Measurements from ENCODE around the genes TRIM59 and NMD3.

DNA sequence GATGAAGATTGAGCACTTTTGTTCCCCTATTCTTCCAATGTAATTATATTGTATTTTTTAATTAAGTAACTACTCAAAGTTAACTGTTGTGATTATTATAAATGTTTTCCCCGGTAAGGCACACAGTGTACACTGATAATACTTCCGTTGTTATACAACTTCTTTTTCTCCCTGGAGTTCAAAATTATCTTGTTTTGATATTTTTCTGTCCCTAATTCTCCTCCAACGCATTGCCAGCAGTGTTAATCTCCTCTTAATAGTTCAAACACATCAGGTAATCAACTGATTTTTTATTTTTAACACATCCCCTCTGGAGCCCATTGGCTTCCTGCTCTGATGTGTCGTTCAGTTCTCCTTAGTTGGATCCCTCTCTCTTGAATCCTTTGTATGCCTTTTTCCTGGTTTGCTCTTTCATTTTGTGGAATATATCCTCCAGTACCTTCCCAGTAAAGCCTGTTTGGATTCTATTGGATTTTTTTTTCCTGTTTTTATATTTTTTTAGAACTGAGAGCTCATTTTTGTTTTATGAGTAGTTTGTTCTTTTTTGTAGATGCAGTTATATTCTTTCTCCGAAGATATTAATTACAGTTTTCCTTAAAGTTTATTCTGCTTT, 32.2 kb upstream of the MFSD1 start:
- RRBS, 2 experiments, result no CpG with 5 or more reads among the region's 5 CpGs

DNA sequence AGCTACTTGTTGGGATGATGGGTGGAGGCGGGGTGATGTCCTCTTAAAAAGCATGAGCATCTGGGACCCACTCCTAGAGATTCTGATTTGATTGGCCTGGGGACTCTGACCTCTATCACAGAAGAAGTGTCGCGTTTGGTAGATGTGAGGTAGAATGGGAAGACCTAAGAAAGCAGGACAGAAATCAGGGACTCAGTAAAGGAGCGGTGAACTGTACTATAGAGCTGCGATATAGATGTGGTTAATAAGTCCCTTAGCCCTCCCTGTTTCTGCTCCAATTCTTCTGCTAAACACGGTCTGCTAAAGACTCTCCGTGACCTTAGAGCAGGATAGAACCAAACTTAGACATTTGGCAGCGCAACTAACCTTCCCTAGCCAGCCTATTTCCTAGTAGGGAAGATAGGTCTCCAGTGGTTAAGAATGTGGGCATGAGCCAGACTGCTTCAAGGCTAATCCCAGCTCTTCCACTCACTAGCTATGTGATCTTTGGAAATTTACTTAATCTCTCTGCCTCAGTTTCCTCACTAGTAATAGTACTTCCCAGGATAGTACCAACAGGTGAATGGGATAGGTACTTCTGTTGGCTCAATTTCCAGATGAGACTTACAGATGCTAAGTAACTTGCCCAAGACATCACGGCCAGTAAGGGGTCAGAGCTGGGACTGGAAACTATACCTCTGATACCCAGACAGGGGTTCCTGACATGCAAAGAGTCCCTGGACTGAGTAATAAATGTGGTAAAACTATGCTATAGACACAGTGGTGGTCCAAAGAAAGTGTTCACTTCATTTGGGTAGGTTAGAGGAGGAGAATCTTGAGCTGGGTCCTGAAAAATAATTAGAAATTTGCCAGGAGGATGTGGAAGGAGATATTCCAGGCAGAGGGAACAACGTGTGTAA, 430.1 kb upstream of the C3orf80 start:
- RRBS, 2 experiments, result no CpG with 5 or more reads among the region's 10 CpGs

DNA sequence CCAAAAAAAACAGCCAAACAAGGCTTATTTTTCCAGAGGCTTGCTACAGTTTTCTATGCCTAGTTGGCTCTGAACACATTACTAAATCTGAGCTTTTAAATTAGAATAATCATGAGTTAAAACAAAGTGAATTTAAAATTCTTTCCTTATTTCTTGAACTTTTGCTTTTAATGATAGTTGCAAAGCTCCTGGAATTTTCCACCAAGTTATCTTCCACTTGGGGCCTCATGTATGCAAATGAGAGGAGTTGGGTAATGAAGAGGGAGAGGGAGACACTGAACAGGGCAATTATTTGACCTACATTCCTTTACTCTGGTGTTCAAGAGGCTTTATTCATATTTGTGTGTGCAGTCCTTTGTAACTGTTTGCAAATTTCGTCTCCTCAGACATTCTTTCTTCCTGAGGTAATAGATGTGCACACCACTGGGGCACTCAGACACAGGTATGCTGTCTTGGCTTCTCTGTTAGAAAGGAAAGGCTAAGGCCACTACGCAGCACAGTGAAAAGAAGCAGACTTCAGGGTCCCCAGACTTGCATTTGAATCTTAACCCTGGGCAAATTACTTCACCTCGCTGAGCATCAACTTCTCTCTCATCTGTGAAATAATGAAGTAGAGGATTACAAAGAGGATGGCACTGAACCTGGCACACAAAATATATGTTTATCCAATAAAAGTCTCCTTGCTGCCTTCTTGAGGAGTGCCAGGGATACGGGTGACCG, 426.3 kb upstream of the C3orf80 start:
- RRBS, 2 experiments, result no CpG with 5 or more reads among the region's 5 CpGs

GRCh38 chr3:159872391-159872885, 352.8 kb upstream of the C3orf80 start:
- RRBS, 2 experiments, result no CpG with 5 or more reads among the region's 2 CpGs

- RRBS, 2 experiments, result no CpG with 5 or more reads among the region's 8 CpGs
These were observed 313.9 kb upstream of the C3orf80 start for GRCh38 chr3:159911104-159911839.

DNA sequence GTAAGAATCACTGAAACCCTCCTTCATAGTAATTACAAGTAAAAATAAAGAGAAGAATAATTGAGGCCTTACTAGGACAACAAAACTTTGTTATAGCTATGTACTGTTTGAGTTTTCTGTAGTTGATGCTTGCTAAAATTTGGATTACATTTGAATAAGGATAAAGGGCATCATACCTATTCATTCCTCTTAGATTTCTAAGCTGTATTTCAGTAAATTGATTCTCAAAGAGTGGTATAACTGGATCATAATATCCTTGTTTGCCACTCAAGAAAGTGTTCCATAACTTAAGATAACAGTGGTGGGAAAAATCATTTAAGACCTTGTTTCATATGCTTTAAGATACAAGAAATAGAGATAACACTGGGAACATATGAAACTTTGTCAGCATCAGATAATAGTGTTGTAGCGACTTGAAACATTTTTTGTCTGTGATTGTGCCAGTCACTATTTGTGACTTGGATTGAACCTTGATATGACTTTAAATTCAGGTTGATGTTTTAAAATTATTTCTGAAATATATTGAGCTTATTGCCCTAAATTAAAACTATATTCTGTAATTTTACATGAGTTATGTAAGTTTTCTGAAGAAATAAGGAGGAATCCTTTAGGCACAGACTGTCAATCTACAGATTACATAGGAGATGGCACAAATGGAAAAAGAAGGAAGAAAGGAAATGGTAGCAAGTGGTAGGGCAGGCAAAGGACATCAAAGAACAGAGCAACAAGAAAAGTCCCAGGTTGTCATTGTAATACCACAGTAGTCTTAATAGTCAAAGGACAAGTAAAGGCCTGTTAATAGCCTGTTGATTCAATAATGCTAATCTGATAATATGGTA, 8.9 kb downstream of the SMC4 start:
- RRBS, 2 experiments, result no CpG with 5 or more reads among the region's 1 CpG

- RRBS, 2 experiments, result no CpG with 5 or more reads among the region's 7 CpGs
These were observed 842 bp downstream of the TRIM59 start for GRCh38 chr3:160448723-160449164.

- RRBS, 2 experiments, result 64 to 67% methylated on average over 7 to 9 of the region's 71 CpGs
These were observed at the start of gene TRIM59 for GRCh38 chr3:160449409-160450268. Gene TRIM59, minus strand, starts transcription at chr3:160449786.

GRCh38 chr3:160459870-160460275, 10.3 kb upstream of the TRIM59 start:
- RRBS, 2 experiments, result no CpG with 5 or more reads among the region's 3 CpGs

DNA sequence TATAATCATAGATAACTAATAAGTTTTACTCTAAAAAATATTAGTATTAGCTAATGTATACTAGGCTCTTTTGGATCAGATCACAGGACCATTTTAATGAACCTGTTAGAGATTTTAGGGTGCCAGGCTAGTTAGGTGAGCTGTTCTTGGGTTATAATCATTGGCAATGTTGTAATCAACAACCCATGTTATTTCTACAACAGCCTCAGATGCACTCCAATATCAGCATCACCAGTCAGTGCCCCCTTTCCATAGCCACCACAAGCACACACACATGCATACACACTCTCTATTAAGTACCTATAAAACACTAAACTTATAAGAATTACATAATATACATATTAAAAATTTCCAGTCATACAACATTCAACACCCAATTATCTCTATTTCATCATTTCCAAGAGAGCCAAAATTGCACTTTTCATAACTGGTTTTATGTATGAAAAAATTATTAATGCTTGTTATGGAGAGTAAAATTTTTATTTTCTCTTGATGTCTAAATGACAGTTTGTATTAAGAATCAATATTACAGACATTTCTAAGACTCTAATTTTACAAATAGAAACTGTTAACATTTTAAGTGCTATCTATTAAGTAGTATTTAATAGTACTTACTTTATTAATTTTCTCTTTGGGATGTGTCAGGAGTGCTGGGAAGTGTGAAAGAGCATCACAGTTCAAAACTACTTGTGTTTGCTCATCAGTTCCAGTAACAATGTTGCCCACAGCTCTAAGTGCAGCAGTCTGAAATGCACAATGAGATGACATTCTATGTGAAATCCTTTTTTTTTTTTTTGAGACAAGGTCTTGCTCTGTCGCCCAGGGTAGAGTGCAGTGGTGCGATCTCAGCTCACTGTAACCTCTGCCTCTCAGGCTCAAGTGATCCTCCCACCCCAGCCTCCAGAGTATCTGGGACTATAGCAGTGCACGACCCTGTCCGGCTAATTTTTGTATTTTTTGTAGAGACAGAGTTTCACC, 50.2 kb downstream of the KPNA4 start:
- RRBS, 2 experiments, result no CpG with 5 or more reads among the region's 4 CpGs

DNA sequence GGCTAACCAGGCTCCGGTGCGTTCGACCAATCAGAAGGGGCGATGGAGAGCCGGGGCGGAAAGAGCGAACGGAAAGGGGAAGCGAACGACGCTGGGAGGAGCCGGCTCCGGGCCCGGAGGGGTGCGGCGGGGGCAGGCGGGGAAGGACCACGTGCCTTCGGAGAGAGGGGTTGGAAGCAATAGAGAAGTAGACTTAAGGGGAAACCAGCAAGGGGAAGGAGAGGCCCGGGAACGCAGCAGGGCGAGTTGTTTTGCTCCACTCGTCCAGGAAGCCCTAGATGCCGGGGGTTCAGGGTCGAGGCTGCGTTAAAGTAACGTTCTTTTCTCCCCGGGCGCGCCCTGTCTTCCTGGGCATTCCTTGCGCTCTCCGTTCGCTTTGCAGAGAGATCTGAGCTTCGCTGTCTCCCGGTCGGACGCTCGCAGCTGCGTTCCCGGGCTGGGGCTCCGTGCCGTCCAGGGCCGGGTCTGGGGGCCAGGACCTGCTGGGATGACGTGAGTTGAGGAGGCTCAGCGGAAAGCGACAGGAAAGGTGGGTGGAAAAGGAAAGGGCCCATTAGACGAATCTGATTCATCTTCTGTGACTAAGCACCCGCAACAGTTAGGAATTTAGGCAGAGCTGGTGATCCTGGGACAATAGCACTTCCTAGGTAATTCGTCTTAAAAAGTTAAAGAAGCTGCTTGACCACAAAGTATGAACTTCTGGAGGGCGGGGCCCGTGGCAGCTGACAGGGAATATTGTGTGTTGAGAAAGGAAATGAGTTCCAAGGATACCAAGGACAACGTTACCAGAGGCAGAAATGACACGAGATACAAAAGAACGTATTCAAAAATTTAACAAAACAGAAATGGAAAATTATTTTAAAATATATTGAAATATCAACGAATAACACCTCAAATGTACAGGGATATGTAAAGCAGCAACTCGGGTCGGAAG, 521 bp upstream of the KPNA4 start:
- RRBS, 2 experiments, result 1 to 5% methylated on average over 23 to 31 of the region's 57 CpGs

DNA sequence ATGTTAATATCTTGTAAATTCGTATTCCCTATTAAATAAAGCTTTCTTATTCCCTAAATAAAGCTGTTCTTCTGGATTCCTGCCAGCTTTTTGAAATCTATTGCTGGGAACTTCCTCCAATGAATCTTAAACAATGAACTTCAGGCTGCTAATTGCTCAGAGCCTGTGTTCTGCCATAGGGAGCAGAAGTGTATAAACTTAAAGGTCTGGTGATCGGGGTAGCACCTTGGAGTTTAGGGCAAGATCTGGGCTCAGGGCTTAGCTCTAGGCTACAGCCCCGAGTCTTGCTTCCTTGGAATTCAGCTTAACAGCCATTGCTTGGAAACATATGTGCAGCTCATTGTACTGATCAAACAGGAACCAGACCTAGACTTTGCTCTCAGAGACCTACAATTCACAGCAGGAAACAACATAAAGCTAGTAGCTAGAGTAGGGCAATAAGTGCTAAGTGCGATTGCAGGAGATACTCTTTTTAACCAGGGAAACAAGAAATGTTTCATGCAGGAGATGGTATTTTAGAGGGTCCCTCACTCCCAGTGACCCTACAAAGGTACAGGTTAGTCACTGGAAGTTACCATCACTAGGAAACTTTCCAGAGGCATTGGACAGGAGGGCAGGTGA, 1.5 kb downstream of the ARL14 start:
- RRBS, 2 experiments, result no CpG with 5 or more reads among the region's 4 CpGs

DNA sequence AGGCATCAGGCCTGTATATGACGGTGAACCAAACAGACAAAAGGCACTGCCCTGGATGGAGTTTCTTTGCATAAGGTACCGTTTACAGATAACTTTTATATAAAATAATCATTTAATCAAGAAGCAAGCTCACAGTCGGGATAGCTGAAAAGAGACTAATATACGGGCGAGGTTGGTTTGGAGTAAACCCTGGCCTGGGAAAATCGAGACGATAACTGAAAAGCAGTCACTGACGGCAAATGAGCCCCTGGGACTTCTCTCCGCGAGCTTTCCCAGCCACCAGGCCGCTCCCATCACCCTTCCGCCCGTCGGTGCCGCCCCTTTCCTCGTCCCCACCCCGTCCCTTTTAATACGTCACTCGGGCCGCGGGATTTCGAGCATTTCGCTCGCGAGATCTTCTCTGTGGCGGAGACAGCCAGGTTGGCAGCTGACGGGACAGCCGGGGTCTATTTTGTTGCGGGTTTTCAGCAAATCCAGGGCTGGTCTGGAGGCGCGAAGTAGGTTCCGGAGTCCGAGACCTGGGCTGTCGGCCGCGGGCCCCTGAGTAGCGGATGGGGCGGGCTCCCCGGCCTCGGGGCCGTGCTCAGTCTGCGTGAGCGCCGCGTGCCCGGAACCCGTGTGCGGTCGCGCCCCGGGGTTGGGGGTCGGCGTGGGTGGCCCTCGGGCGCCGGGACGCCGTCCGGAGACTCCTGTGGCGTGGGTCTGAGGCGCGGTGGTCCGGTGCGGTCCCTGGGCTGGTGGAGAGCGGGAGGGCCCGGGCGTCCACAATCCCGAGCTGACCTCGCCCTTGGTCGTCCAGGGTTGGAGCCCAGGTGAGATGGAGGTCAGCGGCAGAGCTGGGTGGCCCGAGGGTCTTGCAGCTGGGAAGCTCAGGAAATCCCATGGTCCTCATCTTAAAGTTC, at the start of gene NMD3:
TSS of gene NMD3 (plus strand) at position 399 of the 902 bp plus-strand sequence.
- RRBS, 2 experiments, result 1 to 5% methylated on average over 32 of the region's 72 CpGs

- RRBS, 2 experiments, result no CpG with 5 or more reads among the region's 9 CpGs
These were observed 49.4 kb upstream of the SPTSSB start for GRCh38 chr3:161420625-161421288.

DNA sequence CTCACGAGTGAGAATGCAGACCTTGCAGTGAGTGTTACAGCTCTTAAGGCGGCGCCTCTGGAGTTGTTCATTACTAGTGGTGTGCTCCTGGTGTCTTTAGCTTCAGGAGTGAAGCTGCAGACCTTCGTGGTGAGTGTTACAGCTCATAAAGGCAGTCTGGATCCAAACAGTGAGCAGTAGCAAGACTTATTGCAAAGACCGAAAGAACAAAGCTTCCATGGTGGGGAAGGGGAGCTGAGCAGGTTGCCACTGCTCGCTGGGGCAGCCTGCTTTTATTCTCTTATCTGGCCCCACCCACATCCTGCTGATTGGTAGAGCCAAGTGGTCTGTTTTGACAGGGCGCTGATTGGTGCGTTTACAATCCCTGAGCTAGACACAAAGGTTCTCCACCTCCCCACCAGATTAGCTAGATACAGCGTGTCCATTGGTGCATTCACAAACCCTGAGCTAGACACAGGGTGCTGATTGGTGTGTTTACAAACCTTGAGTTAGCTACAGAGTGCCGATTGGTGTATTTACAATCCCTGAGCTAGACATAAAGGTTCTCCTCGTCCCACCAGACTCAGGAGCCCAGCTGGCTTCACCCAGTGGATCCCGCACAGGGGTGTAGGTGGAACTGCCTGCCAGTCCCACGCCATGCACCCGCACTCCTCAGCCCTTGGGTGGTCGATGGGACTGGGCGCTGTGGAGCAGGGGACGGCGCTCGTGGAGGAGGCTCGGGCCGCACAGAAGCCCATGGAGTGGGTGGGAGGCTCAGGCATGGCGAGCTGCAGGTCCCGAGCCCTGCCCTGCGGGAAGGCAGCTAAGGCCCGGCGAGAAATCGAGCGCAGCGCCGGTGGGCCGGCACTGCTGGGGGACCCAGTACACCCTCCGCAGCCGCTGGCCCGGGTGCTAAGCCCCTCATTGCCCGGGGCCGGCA, 1526.4 kb downstream of the SI start:
- RRBS, 2 experiments, result no CpG with 5 or more reads among the region's 36 CpGs

GRCh38 chr3:164451003-164451951, 627.0 kb downstream of the SI start:
- RRBS, 2 experiments, result no CpG with 5 or more reads among the region's 5 CpGs

Data from Panc1 (cell line).